Daoy (cell line): ENCODE measurements around a stretch of chr4.

DNA sequence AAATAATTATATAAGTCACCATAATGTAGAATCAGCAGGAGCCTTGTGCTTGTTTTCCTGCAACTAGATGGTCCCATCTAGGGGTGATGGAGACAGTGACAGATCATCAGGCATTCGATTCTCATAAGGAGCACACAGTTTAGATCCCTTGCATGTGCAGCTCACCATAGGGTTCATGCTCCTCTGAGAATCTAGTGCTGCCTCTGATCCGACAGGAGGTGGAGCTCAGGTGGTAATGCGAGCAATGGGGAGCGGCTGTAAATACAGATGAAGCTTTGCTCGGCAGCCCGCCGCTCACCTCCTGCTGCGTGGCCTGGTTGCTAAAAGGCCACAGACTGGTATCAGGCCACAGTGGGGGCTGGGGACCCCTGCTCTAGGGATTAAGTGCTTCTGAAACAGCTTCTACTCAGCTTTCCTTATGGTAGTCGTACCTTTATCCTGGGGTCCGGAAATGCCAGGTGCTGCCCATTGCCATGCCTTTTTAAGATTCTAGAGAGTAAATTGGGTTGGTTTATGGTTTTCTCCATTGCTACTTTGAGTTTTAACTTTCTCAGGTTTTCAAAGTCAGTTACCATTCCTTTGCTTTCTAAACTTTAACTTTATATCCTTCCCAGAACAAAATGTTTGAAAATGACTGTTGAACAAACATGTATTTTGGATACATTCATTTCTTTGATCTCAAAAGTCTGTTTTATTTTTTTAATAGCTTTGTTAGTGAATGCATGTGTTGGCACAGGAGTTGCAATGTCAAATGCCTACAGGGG is 28.6 kb upstream of the CCDC110 start:
- RAMPAGE, long total RNA: no peak

GRCh38 chr4:185536065-185536682 is 867 bp upstream of the PDLIM3 start:
- RAMPAGE, long total RNA: no peak

- RAMPAGE, long total RNA: no peak
Measured at GRCh38 chr4:185619117-185619371, 83.7 kb upstream of the PDLIM3 start.

GRCh38 chr4:185729177-185729842 is 82.7 kb downstream of the SORBS2 start:
- RAMPAGE, long total RNA: no peak

DNA sequence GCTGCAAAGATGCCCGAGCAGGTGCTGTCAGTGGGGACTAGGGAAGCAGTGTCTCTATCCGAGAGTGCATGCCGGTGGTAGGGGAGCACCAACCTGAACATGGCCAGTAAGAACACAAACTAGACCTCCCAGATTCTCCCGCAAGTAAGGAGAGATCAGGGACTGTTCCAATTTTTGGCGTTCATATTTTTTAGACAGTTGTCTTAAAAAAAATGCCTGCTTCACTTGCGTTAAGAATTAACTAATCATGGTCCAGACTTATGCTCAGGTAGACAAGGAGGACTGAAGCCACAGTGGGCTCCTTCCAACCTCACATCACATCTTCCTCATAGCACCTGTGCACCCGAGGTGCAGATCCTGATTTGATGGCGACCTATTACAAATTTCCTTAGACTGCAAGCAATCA is 66.8 kb downstream of the SORBS2 start:
- RAMPAGE, long total RNA: no peak

DNA sequence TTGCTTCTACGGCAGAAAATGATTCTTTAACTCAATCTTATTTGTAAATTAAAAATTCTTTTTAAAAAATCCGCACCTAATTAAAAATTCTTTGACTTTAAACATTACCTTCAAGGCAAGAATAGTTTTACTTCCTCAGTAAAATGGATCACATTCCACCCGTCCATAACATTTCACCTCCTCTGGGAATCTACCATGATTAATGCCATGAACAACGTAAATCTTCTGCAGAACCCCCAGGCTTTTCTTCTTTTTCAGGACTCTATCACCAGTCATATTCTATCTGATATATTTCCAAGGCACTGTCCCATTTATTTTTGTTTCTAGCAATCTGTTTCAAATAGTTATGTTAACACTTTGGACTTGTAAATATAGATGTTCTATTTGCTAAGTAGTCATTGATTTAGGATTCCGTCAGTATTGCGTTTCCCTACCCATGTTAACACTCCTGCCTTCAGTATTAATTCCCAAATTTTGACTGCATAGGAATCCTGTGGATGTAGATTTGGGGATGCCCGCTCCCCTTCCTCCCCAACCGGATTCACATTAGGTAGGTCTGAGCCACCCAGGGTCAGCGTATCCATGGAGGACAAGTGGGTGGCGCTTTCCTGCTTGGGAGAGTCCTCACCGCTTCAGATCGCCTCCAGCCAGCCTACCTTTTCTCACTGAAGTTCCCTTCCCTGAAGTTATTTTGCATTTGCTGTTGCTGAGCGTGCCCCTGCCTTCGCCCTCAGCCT is 1.0 kb upstream of the SORBS2 start:
- RAMPAGE, long total RNA: no peak

DNA sequence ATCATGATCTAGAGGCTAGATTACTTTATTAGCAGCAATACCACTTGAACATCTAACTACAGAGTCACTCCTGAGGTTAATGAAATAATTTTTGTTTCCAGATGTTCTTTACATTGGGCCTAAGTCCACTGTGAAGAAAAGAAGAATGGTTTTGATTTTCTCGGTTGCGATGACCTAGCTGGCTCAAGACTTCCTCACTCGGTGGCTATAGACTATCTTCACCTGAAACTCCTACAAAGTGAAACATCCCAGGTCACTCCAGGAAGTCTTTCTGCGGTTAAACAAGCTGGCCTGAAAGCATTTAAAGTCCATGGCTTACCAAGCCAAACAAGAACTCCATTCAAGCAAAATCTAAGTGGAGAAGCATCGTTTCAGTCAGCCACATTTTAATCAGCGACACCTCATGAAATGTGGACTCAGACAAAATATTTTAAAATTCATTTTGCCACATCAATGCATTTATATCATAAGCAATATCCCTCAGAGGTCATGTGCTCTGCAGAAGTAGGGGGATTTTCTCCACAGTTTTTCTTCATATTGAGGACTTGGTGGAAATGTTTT is 13.8 kb upstream of the SORBS2 start:
- RAMPAGE, long total RNA: no peak

DNA sequence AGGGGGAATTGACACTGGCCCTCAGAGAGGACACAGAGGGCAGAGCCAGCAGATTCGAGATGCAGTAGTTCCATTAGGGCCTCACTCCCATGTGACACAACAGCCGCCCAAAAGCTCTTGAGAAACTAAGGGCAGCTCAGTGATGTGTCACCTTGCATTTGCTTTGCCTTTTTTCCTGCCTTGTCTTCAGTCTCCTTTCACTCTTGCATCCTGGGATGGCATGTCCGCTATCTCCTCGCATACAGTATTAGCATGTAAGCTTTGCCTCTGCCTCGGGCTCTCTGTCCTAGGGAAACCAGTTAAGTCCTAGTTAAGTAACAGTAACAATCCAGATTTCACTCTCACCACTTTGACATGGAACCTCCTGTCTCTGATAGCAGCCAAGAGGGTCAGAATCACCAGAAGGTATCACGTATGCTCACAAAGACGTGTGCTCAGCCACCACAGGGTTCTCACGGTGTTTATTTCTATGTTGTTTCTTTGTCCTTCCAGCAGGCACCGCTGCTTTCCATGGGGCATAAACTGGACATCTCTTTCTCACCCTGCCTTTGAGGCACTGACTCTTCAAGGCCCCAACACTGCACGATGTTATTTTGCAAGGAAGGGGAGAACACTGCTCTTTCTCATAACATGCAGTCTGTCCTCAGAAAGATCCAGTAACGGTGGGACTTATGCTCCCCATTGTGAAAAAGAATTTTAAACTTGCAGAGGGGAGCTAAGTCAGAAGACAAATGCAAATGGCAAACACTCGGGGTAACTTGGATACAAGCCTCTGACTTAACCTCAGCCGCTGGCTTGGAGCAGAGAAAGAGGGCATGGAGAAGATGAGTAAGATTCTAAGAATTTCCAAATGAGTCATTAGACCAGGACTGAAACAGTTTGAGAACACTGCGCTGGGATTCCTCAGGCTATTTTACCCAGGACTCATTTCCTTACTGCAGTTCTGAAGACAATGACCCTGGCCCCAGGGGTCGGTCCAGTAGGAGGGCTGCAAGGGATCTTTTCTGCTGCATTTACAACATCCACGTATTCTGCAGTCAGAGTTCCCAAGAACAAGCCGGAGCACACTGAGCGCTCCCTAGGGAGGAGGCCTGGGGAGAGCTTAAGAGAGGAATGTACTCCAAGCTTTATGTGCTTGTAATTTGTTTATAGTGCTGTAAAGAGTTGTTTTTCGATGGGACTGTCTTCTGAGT is 26.9 kb upstream of the SORBS2 start:
- RAMPAGE, long total RNA: no peak

GRCh38 chr4:186725079-186725442 is 1.4 kb upstream of the FAT1 start:
- RAMPAGE, long total RNA: no peak

DNA sequence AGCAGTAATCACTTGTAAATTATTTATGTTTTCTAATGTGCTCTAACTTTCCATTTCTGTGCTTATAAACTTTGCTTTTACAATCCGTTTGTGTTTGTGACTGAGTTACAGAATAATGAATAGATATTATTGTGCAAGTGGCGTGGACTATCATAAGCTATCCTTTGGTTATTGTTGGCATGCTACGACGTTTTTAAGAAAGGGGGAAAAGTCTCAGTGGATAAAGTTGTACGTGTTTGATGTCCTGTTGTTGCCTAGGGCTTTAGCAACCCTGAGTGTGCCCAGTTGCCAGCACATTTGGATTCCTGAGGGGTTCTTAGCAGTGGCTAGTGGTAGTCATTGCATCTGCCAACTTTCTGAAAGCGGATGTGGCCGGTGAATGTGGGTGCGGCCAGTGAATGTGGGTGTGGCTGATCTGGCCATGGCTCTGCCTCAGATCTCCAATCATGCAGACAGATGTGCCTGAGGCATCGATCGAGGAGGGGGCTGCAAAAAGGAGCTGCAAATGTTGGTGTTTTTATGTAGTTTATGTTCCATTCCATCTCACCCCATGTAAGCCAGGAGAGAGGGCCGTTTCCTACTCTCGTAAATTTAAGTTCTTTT is 41.4 kb upstream of the FAT1 start:
- RAMPAGE, long total RNA: no peak

DNA sequence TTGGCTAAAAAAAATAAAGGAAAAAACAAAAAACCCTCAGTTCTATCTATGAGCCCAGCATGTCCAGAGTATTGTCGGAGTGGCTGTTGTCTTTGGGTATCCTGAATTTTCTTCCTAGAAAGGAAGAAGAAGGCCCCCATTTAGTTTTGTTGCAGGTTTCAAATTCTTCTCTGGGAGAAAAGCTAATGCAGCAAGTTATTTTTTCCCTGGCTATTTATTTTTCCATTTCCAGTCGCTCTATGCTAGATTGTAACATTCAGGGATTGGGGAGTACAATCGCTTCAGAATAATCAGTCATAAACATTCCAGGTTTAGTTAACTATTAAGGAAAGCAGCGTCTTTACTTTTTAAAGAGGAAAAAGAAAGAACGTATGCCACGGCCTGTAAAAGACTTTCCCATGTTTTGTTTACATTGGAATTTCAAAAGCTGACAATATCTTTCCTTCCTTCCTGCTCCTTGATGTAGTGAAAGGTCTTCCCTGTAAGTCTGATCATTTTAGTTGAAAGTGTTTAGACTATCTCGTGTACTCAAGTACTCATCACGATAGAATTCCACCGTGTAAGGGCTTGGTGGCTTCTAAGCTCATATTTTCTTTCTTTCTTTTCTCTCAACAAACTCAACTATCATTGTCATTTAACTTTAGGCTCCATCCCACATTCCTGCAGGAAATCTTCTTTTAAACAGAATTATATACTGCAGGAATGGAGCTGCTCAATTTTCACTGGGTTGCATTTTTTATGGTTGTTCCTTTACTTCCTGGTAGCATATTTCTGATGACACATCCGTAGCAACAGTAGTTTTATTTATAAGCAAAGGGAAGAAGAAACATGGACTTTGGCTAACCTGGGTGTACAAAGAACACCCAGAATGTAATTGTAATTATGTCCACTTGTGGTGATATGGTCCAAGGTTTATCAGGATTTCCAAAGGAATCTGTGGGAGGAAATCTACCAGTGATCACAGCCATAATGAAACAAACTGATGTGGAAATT is 213.0 kb upstream of the FAT1 start:
- RAMPAGE, long total RNA: no peak

DNA sequence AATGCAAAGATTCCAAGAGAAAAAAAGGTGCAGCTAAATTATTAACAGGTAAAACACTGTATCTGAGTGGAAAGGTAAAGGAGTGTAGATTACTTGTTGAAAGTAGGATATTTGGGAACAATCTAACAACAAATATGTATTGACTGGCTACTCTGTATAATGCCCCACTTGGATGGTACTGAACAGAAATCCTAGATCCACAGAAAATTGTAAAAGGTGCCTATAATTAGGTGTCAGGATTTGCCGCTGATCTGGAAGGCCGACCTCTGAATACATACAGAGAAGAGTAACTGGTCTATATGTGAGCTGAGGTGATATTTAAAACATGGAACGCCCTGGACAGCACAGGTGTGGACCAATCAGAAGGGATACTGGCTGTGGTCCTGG is 319.7 kb upstream of the FAT1 start:
- RAMPAGE, long total RNA: no peak

DNA sequence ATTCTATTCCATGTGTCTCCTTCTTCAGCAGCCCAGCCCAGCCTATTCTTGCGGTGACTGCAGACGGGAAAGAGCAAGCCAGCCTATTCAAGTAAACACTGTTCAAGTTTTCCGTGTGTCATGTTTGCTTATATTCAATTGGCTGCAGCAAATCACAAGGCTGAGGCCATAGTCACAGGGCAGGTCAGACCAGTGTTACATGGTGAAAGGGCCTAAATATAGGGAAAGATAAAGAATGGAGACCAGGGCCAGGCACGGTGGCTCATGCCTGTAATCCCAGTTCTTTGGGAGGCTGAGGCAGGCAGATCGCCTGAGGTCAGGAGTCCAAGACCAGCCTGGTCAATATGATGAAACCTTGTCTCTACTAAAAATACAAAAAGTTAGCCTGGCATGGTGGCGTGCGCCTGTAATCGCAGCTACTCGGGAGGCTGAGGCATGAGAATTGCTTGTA is 615.2 kb upstream of the ZFP42 start:
- RAMPAGE, long total RNA: no peak

- RAMPAGE, long total RNA: no peak
Measured at GRCh38 chr4:187672573-187672860, 323.1 kb upstream of the ZFP42 start.

GRCh38 chr4:189363955-189364507 is 576.6 kb upstream of the FRG1 start:
- RAMPAGE, long total RNA: no peak

- RAMPAGE, long total RNA: no peak
Measured at GRCh38 chr4:189838719-189839509, 101.8 kb upstream of the FRG1 start.

DNA sequence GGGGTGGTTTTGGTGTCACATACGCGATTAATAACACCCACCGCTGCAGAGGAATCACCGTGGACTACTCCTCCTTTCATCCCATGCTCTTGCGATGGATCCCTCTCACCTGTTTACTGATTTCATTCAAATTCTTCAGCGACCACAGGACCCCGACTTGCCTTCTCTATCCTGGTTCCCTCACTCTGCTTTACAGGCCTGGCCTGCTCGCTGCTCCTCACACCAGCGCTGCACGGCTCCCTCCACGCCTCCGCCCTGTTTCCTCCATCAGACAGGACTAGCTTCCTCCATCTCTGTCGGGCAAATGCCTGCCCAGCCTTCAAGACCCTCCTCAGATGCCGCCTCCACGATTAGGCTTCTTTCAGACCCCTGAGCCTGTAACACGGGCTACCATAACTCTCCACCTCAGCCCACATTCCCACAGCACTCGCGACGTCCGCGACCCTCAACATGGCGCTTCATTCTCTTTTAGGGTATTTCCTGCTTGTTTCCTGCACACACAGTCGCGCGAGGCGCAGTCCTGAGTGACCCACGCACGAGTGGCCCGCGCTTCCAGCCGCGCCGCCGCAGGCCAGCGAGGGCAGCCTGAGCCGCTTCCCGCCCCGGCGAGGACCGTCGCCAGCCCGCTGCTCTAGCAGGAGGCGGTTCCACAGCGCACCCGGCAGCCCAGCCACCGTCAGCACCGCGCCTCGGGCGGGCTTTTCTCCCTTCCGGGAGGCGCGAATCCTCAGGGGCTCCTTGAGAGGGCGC is 488 bp upstream of the FRG1 start:
- RAMPAGE, long total RNA: no peak

DNA sequence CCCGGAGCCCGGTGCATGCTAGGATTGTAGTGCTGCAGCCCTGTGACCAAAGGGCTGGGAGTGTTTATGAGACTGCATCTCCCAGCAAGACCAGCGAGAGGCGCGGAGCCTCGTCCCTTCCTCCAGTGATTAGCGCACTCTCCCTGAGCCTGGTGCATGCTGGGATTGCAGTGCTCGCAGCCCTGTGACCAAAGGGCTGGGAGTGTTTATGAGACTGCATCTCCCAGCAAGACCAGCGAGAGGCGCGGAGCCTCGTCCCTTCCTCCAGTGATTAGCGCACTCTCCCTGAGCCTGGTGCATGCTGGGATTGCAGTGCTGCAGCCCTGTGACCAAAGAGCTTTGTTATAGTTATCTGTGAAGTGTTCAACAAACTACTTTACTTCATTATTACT is 22.7 kb upstream of the FRG2 start:
- RAMPAGE, long total RNA: no peak